Occipital lobe (tissue), 2 donors: Measurements from ENCODE around the genes KRTAP5-2 and KRTAP5-5.

GRCh38 chr11:1010668-1011409 lies 25.7 kb downstream of the MUC6 start:
- RAMPAGE, long total RNA: no peak

GRCh38 chr11:1016126-1017243 lies 20.0 kb downstream of the MUC6 start:
- RAMPAGE, long total RNA: no peak

- RAMPAGE, long total RNA: no peak
Observed at GRCh38 chr11:1033007-1033572, 3.4 kb downstream of the MUC6 start.

DNA sequence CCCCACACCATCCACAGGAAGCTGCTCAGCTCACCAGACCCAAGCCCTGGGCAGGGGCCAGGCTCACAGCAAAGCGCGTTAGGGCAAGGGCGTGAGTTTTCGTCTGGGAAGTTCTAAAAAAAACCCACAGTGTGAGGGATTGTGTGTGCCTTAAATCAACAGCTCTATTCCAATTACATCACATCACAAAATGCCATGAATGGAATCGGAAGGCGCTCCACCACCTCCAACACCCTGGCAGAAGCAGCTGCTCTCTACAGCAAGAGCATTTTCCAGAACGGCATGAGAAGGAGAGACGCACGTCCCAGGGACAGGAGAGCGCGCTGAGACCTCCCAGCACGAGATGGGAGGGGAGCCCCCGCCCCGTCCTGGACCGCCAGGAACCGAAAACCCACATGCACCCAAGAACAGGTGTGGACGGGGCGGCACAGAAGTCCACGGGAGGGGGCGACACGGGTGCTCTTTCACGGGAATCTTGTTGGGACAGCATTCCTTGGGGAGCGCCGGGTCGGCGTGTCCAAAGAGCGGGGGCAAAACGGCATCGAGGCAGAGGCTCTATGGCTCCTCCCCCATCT lies 32.9 kb downstream of the TOLLIP start:
- RAMPAGE, long total RNA: no peak

DNA sequence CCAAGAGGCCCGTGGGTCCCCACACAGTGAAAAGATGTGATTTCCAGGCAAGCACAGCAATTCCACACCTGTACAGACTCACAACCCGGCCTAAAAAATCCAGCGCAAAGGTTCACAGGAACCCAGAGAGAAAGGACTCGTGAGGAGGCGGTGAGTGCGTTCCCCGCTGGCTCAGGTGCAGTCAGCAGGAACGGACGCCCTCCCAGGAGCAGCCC lies 4.4 kb downstream of the TOLLIP start:
- RAMPAGE, long total RNA: no peak

DNA sequence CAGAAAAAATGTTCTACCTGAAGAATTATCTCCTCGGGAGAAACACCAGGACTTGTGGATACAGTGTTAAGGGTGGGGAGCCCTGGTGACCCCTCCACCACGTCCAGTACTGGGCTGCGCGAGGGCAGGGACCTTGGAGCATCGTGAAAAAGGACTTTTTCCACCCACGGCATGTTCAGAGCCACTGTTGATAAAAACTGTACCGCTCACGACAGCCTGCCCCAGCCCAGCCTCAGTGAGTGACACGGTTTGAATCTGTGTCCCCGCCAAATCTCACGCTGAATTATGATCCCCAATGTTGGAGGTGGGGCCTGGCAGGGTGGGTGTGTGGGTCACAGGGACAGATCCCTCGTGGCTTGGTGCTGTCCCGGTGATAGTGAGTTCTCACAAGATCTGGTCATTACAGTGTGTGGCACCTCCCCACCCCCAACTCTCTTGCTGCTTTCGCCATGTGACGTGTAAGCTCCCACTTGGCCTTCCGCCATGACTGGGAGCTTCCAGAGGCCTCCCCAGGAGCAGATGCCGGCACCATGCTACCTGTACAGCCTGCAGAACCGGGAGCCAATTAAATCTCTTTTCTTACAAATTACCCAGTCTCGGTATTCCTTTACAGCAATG lies 1.4 kb downstream of the TOLLIP start:
- RAMPAGE, long total RNA: no peak

- RAMPAGE, long total RNA: no peak
Observed at GRCh38 chr11:1448195-1448686, 38.3 kb downstream of the MOB2 start.

DNA sequence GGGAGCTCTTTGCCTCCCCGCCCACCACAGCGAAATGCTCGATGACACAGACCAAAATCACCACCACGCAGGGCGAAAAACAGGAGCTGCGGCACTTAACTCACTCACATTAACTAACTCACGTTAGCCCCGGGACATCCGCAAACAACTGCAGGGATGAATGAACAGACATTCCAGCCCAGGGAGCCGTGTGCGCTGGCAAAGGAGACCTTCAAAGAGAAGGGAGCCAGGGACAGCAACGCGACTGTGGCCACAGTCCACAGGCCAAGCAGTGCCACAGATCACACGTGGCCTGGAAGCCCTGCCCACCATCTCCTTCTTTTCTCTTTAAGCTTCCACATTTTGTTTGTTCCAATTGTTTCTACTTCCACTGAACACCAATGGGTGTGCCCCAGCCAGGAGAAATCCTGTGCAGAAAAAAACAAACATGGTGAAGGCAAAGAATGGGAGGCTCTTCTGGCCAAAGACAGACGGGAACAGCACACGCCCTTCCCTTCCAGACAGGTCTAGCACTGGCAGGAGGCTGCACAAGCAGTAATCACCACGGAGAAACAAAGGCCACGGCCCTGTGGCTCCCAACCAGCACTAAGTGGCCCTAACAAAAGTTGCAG lies 39.2 kb downstream of the DUSP8 start:
- RAMPAGE, long total RNA: no peak

DNA sequence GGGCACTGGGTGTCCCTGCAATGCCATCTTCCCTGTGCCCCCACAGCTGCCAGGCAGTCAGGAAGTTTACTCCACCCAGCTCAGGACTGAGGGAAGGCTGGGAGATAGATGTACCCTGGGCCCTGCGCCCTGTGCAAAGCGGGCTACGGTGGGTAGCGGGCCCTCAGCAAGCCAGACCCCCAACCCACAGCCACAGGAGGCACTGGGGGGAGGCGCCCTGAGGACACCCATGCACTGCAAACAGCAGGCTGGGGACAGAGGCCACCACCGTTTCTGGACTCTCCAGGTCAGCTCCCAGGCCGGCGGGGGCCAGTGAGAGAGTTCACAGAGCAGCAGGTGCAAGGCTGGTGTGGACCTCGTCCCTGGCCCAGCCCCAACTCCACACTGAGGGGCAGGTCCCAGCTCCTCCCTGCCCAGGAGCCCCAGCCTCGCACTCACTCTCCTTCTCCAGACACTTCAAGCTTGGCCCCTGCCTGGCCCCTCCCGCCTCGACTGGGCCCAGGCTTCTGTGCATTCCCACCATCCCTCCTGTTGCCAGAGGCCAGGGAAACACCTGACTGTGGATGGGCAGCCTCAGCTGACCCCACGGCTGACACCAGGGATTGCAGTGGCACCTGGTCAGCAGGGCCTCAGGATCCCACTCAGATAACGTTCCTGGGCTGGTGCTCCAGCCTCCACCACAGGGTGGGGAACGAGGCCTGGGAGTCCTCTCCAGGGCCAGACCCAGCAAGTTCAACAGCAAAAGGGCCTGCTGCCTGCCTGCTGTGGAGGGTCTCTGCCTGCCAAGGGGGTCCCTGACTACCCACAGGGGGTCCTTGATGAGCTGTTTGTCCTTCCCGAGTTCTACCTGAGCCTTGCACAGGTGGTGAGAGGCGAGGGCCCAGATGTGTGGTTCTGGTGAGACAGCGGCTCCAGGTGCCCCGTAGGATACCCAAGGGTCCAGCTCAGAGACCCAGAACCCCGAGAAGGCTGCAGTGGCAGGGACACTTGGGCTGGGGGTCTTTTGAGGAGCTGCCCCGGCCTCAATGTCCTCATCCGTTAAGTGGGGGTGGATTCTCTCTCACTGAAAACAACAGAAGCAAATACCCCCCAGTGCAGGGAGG lies 4.6 kb downstream of the DUSP8 start:
- RAMPAGE, long total RNA: no peak

GRCh38 chr11:1573355-1573936 lies 1.4 kb upstream of the DUSP8 start:
- RAMPAGE, long total RNA: no peak

DNA sequence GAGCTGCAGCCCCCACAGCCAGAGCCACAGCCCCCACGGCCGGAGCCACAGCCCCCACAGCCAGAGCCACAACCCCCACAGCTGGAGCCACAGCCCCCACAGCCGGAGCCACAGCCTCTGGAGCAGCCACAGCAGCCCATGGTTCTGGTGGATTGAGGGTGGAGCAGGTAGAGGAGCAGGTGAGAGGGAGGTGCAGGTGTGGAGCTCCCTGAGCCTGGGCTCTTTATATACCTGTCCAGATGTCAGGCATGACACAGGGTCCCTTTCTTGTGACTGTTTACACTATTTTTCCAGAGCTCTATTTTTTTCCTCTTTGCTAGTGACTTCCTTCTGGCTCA lies at the start of gene KRTAP5-2:
Gene KRTAP5-2, minus strand, starts transcription at position 184 of the 338 bp plus-strand sequence.
- RAMPAGE, long total RNA: no peak

DNA sequence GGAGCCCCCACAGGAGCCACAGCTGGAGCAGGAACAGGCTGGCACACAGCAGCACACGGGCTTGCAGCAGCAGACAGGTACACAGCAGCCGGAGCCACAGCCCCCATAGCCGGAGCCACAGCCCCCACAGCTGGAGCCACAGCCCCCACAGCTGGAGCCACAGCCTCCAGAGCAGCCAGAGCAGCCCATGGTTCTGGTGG lies 166 bp downstream of the KRTAP5-3 start:
- RAMPAGE, long total RNA: no peak

DNA sequence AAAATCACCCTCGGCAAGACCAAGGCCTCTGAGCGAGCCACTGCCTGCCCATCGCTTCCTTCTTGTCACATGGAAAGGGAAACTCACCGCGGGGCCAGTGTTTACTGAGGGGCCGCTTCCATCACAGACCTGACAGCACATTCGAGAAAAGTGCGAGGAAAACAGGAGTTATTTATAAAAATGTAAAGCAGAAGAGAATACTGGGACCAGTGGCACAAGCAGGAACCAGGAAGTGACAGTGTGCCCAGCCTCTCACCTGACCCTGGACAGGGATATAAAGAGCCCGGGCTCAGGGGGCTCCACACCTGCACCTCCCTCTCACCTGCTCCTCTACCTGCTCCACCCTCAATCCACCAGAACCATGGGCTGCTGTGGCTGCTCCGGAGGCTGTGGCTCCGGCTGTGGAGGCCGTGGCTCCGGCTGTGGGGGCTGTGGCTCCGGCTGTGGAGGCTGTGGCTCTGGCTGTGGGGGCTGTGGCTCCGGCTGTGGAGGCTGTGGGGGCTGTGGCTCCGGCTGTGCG lies at the start of gene KRTAP5-5:
Gene KRTAP5-5, plus strand, starts transcription at position 296 of the 520 bp plus-strand sequence.
- RAMPAGE, long total RNA: no peak

GRCh38 chr11:1662550-1663406 lies 33.2 kb downstream of the KRTAP5-5 start:
- RAMPAGE, long total RNA: no peak

DNA sequence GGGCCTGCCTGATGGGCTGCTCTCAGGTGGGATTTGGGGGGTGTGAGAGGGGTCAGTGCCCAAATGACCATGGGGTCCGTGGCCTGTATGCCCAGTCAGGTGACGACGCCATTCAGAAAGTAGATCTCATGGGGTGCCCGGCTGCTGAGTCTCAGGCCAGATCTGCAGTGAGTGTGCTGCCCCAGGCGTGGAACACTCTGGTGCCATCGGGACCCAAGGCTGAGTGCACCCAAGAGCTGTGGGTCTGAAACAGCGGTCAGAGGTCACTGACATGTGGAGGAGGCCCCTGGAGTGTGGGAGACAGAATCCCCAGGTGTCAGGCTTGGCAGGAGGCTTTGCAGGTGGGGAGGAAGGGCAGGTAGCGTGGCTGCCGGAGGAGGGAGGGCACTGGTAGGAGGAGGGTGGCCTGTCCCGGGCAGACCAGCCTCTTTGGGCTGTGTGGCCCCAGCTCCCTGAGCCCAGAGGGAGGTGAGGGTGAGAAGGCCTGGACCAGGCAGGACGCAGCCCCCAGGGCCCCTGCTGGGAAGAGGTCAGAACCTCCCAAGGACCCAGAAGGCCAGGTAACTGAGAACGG lies 31.7 kb upstream of the KRTAP5-6 start:
- RAMPAGE, long total RNA: no peak

GRCh38 chr11:1674341-1675282 lies 22.4 kb upstream of the KRTAP5-6 start:
- RAMPAGE, long total RNA: no peak

DNA sequence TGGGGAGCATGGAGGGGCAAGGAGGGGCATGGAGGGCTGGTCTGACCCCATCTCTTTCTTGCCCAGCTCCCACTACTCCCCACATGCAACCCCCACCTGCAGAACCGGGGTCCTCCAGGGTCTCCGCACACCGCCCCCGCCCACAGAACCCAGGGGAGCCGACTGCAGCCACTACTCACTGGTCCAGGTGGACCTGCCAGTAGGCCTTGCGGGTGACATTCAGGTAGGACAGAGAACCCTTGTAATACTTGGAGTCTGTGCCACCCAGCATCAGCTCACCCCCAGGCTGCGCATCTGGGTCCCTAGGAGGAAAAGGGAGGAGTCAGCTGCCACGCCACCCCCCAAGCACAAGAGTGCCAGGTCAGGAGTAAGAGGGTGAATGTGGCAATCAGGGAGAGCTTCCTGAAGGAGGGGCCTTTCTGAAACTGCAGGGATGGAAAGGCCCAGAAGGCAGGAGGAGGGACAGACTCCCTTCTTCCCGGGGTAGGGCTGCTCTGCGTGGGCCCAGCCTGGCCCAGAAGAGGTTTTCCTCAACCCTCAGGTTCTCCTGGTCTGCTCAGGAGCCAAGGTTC lies 4.4 kb upstream of the IFITM10 start:
- RAMPAGE, long total RNA: no peak

DNA sequence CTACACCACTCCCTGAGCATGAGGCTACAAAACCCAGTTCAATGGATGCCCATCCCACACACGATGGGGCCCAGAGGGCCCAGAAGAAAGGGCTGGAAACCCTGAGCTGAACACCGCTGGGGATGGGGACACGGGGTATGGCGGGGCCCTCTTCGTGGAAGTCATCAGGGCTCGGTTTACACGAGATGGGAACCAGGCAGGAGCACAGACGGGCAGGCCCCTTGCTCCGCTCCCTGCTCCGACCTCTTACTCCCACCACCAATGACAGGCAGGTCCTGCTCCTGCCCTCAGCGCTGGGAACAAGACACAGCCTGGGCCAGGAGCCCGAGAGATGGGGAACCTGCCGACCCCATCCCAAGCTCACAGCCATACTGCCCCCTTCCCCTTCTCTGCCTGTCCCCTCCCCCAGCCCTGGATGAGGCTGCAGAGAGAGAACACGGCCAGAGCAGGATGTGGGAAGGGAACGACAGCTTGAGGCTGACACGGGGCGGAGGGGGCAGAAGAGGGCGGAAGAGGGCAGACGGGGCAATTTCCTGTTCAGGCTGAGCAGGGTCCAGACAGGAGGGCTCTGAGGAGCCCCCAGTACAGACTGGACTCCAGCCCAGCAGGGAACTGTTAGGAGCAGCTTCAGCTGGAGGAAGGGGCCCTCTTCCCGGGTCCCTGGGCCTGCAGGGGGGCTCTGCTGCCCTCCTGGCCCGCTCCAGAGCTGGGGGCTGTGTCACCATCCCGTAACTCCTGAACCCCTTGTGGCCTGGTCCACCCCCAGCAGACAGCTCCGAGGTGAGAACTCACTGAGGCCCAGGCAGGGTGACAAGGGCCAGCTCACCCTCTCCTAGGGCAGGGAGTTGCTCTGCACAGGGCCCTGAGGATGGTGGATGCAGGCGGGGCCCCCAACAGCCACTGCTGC lies 5.9 kb downstream of the CTSD start:
- RAMPAGE, long total RNA: no peak

DNA sequence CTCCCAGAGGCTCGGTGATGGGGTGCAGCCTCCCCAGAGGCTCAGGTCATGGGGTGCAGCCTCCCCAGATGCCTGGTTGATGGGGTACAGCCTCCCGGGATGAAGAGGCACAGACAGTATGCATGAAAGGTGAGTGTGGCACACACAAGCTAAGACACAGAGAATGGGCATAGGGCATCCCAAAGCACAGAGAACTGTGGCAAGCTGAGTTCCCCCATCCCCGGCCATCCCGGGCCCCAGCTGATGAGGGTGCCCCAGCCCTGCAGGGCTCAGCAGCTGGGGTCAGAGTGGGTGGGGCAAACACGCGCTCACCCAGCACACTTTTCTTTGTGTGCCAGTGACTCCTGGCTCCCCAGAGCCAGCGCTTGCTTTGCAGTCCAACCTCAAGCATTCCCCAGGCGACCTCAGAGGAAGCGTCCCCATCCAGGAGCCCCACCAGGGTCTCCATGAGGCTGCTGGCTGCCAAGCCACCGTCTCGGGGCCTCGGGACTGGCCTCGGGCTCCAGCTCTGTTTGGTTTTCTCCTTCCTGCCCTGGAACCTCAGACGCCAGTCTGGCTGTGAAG lies 4.7 kb upstream of the SYT8 start:
- RAMPAGE, long total RNA: no peak

GRCh38 chr11:1839758-1840936 lies 1.4 kb downstream of the TNNI2 start:
- RAMPAGE, long total RNA: no peak